Ishikawa (cell line): Measurements from ENCODE around the gene MRS2.

DNA sequence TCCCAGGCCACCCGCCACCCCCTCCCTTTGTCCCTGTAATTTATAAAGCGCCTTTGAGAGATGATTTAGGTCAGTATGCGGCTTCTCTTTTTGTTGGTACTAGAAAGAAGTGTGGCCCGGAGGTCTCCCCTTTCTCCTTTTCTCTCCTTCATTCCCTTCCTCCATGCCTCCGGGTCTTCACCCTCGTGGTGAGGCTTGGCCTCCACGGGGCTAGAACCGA, 2.4 kb downstream of the E2F3 start:
- RRBS = 9% methylated on average over 1 of the region's 8 CpGs

GRCh38 chr6:20429059-20430231, 27.8 kb downstream of the E2F3 start:
- RRBS = 96% methylated on average over 3 of the region's 11 CpGs

- RRBS = no CpG with 5 or more reads among the region's 1 CpG
These were observed 452.0 kb upstream of the SOX4 start for GRCh38 chr6:21141499-21141926.

DNA sequence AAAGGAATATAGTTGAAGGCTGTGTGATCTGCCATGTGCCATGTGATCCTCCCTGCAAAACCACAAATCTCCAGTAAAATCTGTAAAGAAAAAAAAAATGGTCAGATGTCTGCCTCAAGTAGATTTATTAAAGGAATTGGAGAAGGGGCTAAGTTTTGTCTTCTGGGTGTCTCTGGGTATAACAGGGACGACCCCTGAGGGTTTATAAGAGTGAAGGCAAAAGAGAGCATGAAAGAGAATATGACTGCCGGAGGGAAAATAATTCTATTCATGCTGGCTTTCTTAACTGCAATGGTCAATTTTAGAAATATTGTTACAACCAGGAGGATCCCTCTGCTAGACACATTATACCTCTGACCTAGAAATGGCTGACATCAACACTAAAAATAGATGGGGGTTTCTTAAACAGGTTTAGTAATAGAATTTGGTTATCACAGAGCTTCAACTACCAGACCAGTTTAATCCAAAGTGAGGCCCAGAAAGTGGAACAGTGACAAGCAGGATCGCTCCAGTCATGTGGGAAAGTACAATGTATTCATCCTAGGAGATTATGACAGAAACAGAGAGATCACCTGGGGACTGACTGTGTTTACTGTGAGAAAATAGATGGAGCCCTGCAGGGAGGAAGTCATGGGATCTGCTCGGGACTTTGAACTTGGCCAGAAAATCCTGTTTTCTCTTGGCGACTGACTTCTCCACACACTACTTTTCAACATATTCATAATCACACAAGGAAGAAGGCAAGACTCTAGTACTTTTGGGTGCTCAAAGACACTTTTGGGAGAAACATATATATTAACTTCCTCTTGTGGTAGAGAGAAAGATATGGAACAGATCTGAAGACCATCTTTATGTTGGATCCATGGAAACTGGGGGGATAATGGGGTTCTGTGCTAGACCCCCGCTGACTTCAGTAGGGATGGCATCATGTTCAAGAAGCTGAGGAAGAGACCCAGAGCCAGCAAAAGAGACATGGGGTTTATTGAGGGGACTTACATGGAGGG, 238.8 kb upstream of the SOX4 start:
- RRBS = no CpG with 5 or more reads among the region's 6 CpGs

DNA sequence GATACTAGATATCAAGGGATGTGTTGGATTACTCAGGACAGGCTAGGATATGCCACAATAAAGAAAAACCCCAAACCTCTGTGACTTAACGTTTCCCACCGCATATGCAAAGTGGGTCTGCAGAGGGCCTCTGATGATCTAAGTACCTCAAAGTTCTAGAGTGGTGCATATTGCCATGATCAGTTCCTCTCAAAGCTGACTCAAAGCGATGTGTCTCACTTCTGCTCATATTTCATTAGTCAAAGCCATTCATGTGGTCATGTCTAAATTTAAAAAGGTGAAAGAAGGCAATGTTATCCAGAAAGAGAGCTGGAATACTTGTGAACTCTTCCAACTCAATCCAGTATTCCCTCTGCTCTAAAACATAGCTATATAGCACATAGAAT, 155.0 kb upstream of the SOX4 start:
- RRBS = no CpG with 5 or more reads among the region's 3 CpGs

- RRBS = no CpG with 5 or more reads among the region's 18 CpGs
These were observed 16.0 kb downstream of the SOX4 start for GRCh38 chr6:21609543-21610052.

DNA sequence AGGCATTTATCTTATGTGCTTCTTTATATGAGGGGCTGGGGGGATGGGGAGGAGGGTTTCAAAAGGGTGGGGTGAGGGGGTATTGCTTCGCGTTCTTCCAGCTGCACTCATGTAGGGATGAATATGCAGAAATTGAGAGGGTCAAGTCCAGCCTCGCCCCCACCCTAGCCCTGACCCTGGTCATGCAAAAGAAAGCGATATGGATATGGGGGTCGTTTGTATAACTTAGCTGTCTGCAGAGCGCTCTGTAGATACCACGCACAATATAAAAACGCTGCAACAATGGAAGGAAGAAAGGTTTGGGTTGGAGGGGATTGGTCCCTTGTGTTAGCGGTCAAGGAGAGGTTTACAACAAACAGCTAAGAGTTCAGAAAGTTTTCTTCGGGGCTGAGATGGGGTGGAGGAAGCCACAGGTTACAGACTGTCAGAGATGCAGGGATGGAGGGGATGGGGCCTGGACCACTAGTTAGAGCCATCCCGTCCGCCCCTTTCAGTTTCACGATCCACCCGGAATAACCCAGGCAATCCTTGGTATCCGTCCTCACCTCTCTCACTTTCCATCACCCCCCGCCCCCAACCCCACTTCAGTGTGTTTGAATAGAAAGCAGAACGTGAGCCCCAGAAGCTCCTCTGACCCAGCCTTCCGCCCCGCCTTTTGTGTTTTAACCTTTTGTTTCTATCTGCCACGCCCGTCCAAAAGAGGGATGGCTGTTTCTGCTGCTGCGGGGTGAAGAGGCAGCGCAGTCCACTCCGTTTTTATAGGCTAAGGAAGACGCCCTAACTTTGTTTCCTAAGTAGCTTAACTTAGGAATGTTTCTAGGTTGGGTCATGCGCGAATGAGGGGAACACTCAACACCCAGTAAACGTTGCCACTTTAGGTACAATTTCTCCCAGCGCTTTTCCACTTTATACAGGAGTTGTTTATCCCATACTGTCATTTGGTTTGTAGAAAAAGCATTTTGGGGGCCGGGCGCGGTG, 73.6 kb downstream of the SOX4 start:
- RRBS = no CpG with 5 or more reads among the region's 32 CpGs

GRCh38 chr6:22062808-22063653, 233.8 kb downstream of the PRL start:
- RRBS = no CpG with 5 or more reads among the region's 23 CpGs

GRCh38 chr6:23534758-23535083, 591.3 kb upstream of the NRSN1 start:
- RRBS = no CpG with 5 or more reads among the region's 4 CpGs

GRCh38 chr6:24402621-24403851, at the start of gene MRS2:
MRS2 (plus strand) TSS chr6:24402936.
- RRBS = 2% methylated on average over 20 of the region's 77 CpGs

DNA sequence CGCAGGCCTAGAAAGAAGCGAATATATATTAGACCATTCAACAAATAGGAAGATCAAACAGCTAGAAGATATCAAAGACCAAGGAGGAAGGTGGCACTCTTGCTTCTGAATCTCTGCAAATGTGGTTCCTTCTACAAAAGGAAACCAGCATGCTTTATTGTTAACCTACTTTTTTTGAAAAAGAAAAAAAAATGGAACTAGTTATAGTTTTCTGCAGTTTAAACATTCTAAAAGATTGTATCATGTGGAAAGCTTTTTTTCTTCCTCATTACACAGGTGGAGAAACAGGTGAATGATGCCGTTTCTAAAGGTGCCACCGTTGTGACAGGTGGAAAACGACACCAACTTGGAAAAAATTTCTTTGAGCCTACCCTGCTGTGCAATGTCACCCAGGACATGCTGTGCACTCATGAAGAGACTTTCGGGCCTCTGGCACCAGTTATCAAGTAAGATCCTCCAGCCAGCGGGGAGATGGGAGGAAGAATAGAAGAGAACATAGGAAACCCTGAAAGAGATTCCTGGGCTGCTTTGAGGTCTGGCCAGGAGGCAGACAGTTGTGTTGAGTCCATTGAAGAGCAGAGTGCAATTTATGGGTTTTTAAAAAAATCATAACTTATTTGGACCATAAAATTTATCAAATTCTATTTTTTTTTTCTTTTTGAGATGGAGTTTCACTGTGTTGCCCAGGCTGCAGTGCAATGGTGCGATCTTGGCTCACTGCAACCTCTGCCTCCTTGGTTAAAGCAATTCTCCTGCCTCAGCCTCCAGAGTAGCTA, 33.1 kb downstream of the ALDH5A1 start:
- RRBS = no CpG with 5 or more reads among the region's 8 CpGs

- RRBS = no CpG with 5 or more reads among the region's 4 CpGs
These were observed 16.2 kb downstream of the C6orf62 start for GRCh38 chr6:24702654-24703190.

- RRBS = no CpG with 5 or more reads among the region's 49 CpGs
These were observed 2.3 kb upstream of the C6orf62 start for GRCh38 chr6:24720993-24722000.

DNA sequence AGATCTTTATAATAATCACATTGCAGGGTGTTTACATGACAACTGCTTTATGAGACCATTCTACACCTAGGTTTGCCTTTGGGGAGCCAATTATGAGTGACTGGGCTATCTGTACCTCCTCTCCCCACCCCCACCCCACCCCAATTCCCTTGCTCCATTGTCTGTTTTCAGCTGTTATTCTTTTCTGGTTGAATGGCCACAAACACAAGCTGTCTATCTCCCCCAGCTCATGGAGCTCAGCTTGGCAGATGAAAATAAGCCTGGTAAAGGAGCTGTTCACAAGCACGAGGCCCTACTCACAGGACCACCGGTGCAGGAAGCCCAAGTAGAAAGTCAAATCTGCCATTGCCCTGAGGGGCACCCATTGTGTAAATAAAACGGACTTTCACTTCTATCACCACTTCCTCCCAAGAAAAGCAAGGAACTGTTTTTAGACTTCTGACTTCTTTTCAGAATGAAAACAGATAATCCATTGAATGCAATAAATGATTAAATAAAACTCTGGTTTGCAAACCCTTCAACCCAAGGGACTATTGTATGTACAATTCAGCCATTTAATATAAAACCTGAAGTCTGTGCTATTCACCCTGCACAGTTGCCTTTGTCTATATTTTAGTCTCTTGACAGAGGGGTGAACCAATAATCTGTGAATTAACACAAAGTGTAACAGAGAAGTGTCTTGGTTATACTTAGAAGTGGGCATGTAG, 27.8 kb downstream of the RIPOR2 start:
- RRBS = no CpG with 5 or more reads among the region's 3 CpGs

- RRBS = no CpG with 5 or more reads among the region's 2 CpGs
These were observed 2.5 kb downstream of the RIPOR2 start for GRCh38 chr6:24933252-24933612.

DNA sequence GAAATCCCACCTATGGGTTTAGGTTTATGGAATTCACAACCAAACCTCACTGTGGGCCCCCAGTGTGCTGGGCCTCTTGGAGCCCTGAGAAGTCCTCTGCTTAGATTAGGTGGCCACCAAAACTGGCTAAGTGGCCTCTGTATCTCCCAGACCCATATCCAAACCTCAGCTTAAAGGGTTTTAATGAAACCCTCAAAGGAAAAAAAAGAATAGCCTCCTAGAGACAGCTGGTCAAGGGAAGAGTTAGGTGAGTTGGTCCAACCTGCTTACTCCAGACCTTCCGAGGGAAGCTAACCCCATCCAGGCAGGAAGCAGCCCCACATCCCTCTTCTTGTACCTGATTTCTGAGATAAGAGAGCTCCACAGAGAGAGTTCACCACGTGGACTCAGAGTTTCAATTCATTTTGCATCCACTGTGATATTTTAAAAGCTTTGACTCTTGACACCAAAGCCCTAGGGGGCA, 55.9 kb upstream of the RIPOR2 start:
- RRBS = no CpG with 5 or more reads among the region's 2 CpGs

DNA sequence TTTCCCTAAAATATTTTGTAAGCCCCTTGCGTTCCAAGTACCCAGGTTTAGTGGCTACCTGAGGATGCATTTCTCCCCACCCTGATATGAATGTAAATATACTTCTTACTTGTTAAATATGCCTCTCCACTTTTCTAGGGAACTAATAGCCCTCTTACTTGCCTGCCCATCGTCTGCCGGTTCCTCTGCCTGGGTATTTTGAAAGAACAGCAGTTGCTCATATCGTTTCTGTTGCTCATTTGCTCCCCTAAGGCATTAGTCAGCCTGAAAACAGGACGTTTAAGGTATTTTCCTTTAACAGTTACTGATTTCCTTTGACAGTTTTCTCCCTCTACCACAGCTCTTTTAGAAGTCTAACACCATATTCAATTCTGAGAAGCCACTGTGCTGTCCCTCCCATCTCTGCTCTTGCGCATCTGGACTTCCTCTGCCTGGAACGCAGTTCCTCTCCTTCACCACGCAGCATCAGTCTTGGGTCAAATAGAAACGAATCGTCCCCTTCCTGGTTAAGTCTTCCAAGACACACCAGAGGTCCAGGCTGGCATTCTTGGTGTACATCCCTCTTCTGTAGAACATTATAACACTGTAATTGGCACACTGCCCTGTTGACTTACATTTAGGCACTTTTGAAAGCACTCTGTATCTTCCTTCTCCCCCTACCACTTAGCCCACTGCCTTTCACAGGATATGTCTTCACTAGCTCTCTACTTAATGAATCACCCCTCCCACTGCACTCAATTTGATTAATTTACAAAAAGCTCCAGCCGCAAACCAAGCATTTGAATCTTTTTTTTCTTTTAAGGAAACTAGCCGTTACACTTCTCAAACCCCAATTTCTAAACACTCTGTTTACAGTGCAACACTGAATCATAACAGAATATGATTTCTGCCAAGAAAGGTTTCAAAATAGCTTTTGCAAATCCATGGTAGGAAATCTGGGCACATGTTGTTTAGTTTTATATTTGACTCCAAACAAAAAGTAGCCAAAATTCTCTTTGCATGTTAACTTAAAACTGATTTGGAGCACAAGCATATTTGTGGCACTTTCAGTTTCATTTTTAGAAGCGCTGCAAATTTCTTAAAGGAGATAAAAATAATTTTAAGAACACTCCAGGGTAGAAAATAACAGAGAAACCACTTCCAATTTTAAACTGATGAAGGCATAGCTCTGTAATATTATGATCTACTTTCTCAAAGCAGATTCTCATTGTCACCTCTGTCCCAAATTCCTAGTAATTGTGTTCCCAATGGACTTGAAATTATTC, 140.8 kb upstream of the CARMIL1 start:
- RRBS = no CpG with 5 or more reads among the region's 13 CpGs

DNA sequence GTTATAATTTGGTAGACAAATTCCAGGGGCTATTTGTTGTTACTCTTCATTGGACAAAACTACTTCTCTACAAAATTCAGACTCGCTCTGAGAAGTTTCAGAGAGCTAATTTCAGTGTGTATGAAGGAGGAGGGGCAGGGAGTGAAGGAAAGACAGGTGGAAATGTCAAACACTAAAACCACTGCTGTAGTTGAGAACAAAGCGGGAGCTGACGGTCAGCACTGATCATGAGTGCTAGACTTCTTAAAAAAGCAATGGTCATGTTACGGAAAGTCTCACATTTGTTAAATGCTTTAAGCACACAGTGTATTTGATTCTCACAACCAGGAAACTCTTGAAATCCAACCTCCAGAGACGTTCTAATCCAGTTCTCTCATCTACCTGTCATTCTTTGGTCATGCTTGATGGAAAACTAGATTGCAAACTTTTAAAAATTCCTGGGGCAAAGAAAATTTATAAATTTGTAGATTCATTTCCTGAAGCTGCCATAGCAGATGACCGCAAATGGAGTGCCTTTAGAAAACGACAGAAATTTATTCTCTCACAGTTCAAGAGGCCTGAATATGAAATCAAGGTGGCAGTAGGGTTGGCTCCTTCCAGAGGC, 100.7 kb upstream of the CARMIL1 start:
- RRBS = no CpG with 5 or more reads among the region's 7 CpGs

GRCh38 chr6:25218126-25218854, 60.9 kb upstream of the CARMIL1 start:
- RRBS = no CpG with 5 or more reads among the region's 30 CpGs

- RRBS = no CpG with 5 or more reads among the region's 4 CpGs
These were observed 12.8 kb upstream of the CARMIL1 start for GRCh38 chr6:25266386-25266855.